Measurements from ENCODE around the genes TMEM163 and ZRANB3.

GRCh38 chr2:134205141-134205970 lies 48.5 kb upstream of the MGAT5 start:
- PRO-cap = no peak

DNA sequence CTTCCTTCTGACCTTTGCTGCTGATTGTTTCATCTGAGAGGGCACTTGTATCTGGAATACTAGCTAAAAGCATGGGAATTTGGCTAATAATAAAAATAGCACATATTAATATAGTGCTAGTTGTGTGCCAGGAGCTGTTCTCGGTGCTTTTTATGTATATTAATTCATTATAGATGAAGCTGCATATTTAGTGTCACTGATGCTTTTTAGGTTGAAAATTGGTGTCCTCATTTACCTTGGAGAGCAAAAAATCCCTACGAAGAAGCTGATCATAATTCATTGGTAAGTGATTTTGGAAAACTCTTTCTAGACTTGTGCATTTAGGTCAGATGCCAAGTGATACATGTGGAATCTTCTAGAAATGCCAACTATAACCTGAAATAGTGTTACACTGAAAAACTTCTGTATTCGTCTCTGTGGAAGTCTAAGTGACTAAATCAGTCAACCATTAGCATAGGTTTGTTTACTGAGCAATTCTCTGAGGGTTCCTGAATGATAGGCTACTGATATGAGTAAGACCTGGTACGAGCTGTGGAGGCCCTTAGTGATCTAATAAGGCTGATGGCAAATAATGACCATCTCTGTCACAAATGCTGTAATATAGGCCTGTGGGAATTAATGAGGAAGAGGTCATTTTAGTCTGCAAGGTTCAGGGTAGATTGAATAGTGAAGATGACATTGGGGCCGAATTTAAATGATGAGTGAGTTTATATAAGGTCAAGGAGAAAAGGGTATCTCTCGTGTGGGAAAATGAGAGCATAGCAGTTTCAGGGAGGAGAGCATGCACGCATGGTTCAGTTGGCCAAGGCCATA lies 82.3 kb downstream of the MGAT5 start:
- PRO-cap = no peak

DNA sequence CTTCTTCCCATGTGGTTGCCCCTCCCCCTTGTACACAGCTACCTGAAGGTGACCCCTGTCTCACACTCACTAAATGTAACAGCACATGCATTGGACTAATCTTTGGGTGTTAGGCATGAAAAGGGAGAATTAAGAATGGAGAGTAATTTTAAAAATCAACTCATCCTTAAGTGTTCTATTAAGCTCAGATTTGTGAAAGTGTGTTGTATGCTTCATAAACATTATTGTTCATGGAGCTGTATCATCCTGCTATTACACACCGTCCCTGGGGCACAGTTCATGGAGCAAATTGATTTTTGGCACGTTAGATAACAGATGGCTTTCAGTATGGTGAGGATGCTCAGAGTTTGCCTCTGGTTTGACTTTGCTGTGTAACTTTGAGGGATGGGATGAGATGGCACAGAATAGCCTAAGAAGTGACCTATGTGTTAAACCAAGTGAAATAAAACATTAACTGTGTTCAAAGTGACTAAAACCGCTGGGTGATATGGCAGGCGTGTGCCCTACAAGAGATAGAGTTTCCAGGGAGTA lies 97.1 kb downstream of the MGAT5 start:
- PRO-cap = no peak

DNA sequence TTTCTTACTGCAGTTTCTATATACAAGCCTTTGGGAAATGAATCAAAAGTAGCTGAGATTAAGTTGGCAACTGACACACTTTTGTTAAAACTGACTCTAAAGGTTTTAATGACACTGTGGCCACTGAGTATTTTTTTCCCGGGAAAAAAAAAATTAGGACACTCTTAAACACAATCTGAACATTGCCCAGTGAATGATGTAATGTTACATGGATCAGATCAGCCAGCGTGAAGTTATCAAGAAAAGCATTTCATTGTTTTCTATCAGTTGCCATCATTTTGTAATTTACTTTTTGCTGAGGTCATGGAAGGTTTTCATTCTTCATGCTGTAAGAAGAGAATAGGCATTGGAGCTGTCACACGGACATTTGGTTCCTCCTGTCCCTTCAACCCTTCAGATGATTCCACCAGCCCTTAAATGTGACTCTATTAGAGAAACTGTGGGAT lies 164.1 kb downstream of the MGAT5 start:
- PRO-cap = no peak

DNA sequence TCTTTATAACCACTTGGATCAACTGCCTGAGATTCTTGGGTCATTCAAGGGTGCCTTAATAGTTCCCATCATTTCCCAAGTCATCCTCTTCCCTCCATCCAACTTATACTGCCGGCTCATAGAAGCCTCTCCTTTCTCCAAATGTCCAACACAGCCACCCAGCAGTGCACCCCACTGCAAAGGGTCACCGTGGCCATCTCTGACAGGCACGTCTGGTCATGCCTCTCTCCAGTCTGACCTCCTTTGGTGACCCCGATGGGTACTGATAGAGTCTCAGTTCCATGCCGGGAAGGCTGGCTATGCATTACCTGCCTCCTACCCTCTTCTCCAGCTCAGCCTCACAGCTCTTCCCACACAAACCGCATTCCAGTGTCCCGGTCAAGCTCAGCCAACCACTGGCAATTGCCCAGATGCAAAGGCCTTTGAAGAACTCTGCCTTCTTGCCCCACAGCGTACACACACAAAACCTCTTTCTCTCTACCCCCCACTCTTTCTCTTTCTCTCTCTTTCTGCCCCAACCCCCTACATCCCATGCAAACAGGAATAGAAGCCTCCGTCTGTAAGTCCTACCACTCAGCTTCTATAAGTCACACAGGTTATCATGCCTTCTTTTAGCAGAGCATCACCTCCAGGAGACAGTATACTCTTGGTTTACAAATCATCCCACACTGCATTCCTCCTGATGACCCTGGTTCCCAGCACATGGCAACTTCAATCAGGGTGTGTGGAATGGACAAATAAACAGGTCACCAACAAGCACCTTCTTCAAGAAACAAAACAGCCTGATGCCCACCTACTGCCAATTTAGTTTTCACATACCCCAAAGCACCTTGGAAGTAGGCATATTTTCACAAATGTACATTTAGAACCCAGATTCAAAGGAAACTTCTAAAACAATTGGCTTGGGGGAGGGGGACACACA lies 37.5 kb downstream of the TMEM163 start:
- PRO-cap = no peak

GRCh38 chr2:134718500-134719383 lies at the start of gene TMEM163:
TSS of gene TMEM163 (minus strand) at chr2:134719000.
- PRO-cap = no peak

DNA sequence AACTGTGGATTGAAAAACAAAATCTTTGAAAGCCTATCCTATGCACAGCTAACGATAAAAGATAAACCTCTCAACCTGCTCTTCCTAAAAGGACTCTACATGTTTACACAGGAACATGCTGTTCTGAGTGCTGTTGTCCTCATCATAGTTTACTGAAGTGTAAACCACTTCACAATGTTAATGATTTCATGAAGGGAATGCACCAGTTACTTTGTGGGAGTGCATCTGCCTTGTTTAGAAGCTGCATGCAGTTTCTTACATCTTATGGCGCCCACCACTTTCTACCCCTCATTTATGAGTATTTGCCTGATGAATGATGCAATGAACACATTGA lies 1.3 kb downstream of the ACMSD start:
- PRO-cap = no peak

GRCh38 chr2:134975596-134976305 lies 57.1 kb downstream of the CCNT2 start:
- PRO-cap = no peak

- PRO-cap = bidirectional peak, plus-strand start at chr2:135052757, minus-strand start at chr2:135052632
Observed at GRCh38 chr2:135052437-135052856, 355 bp downstream of the RAB3GAP1 start.

DNA sequence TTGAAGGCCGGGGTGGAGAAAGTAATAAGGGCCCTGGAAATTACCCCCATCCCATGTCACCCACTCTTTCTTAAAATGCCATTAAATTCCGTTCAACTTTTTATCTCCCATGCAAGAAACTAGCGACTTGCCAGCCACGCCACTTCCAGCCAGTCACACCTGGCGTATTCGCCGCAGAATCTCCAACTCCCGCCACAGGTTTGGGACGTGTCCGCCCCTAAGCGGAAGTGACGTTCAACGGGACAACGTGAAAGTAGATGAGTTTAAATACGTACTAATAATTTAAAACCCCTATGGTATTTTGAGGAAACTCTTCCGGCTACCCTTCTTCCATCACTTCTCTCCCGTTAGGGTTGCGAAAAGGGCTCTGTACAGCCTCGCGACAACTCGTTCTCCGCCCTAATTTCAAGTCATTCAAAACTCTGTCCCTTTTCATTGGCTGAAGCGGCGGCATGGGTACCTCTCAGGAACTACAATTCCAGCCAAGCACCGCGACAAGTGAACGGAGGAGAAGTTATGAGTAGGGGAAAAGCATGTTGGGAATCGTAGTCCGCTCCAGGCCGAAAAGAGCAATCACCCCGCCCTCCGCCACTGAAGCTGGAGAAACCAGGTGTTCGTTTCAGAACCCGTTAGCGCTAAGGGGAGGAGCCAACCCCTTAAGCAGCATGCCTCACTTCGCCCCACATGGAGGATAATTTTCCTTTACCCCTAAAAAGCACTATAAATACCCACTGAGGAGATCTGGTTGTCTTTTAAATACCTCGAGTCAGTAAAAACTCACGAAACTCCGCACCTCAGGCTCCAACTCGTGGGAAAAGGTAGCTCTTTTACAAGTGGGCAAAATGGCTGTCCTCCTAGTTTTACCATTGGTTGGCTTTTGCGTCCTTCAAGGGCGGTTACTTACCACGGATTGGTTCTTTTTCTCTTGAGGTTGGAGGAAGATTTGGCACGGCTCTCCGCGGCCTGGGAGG lies at the start of gene ZRANB3:
Gene ZRANB3, minus strand, starts transcription at position 852 of the 971 bp plus-strand sequence.
- PRO-cap = bidirectional peak, plus-strand start at position 632 of the sequence, minus-strand start at position 183 of the sequence

GRCh38 chr2:135635037-135635445 lies 103.8 kb downstream of the R3HDM1 start:
- PRO-cap = no peak

DNA sequence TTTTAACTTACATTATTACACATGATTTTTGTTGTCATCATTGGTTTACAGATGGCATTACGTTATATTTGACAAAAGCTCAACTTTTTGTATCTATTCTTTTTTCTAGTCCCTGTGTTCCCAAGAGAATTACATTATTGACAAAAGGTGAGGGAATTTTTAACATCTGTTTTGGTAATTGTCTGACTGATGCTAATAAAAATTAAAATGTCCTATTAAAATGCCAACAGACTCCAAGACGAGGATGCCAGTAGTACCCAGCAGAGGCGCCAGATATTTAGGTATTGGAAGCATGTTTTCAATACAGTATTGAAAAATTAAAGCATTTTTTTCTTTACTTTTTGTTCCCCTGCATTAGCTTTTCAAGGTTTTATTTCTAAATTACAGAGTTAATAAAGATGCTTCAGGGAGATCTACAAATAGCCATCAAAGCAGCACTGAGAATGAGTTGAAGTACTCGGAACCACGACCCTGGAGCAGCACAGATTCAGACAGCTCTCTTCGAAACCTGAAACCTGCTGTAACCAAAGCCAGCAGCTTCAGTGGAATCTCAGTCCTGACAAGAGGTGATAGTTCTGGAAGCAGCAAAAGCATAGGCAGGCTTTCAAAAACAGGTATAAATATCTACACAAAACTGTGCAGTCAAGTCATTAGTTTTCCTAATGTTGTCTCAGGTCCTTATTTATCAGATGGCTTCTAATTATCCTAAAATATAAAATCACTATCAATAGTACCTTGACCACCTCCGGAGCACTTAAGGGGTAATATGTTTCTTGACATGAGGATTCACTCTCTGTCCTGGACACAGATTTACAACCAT lies 102.9 kb upstream of the UBXN4 start:
- PRO-cap = no peak

DNA sequence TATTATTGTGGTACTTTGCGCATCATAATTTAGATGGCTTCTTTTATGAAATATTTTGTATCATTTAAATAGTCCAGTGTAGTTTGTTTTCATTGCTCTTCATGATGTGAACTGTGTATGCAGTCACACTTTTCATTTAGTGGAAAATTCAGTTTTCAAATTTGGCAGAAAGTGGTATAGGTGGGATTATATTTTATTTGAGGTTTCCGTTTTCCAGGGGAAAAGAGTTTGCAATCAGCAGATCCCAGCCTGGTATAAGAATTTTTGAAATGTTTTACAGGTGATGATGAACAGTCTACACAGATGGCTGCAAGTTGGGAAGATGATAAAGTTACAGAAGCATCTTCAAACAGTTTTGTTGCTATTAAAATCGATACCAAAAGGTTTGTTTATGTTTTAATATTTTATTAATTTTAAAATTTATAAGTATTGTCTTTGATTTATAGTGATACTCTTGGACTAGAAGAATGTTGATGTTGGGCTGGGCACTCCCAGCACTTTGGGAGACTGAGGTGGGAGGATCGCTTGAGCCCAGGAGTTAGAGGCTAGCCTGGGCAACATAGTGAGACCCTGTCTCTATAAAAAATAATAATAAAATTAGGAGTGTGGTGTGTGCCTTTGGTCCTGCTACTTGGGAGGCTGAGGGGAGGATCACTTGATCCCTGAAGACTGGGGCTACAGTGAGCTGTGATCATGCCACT lies 6.5 kb downstream of the UBXN4 start:
- PRO-cap = no peak

GRCh38 chr2:135787367-135787845 lies 45.8 kb downstream of the UBXN4 start:
- PRO-cap = no peak

GRCh38 chr2:136136715-136137372 lies 18.9 kb upstream of the CXCR4 start:
- PRO-cap = no peak

- PRO-cap = no peak
Observed at GRCh38 chr2:136206492-136207060, 88.6 kb upstream of the CXCR4 start.

DNA sequence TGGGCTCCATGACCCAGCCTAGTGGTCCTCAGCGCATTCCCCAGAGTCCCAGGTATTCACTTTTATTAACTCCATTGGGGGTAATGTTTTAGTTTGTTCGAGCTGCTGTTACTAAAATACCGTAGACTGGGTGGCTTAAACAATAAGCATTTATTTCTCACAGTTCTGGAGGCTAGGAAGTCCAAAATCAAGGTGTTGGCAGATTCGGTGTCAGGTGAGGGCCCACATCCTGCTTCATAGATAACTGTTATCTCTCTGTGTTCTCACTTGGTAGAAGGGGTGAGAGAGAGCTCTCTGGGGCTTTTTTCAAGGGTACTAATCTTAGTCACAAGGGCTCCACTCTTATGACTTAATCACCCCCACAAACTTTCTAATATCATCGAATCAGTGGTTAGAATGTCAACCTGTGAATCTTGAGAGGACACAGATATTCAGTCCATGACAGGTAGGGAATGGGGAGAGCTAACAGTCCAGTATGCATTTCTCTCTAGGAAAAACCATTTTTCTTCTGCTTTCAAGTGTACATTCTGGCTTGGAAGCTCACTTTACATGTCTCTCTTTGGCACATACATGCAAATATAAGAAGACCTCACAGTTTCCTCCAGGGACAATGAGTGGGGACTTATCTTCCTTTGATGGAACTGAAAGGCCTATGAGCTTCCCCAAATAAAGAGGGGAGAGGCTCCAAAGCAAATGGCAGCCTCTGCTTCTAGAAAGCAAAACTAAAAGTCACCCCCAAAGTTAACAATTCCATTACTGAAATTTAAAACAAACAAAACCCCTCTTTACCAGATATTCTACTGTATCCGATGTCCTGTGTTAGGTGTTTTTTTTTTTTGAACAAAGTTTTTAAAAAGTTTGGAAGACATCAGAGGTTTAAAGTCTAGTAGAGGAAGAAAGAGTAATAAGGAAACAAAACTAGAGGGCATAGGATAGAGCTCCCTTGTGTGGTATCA lies 95.0 kb upstream of the CXCR4 start:
- PRO-cap = no peak

DNA sequence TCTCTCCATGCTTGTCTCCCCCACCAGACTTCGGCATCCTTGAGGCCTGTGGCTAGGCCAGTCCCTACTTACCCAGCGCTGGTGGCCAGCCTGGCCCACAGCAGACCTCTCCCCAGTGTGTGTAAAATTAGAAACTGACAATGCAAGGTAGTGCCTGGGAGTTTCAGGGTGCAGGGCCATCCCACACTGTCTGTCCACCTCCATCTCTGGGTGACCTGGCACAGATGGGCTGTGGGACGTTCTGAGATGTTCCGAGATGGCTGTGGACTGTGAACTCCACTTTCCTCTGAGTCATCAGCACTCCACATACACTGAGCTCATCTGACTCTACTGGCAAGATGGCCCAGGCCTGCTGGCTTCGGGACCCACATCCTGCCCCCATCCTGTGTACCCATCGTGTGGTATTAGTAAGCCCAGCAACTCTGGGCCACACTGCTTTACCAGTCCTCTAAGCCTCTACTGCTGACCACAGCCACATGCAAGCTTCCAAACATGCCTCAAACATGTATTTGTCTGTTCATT lies 124.7 kb upstream of the CXCR4 start:
- PRO-cap = no peak

- PRO-cap = no peak
Observed at GRCh38 chr2:136325103-136325579, 207.2 kb upstream of the CXCR4 start.

DNA sequence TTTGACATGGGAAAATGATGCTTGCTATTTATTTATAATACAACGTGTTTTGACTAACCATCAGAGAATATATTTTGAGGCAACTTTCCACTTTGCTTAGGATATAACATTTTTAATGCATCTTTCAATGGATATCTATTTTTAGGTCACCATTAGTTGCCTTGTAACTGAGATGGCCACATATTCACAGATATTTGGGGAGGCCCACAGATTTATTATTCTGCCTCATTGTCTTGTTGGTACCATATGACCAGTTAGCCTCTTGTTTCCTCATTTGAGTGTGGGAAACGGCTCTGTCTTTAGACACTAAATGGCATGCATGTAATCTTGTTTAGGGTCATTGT lies 260.5 kb upstream of the CXCR4 start:
- PRO-cap = no peak

Measured in colonic mucosa (tissue), 1 donor.